ENCODE measurements around a stretch of chr1.

DNA sequence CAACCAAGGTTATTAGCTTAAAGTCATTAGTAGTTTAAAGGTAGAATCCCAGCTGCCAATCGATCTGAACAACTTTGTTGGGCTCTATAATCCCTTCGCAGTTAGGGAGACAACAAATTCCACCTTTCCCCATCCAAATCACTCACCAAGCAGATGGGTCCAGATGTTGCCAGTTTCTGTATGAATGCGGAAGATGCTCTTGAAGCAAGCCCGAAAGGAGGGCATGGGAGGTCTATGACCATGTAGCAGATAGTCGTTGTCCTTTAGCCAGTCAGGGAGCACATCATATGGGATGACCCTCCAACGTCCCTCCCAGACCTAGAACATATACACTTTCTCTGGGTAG lies 11.8 kb downstream of the ADIPOR1 start:
- RAMPAGE, long total RNA: no peak
- RRBS, 2 experiments: no CpG with 5 or more reads among the region's 6 CpGs
CAGE:
- cytosol, long polyA minus RNA: no peak
- cytosol, long polyA plus RNA: no peak
- long polyA plus RNA: no peak
- nucleolus, long total RNA: no peak
- nucleus, long polyA plus RNA: no peak
- nucleus, long total RNA: no peak

- RAMPAGE, long total RNA: no peak
- RRBS, 2 experiments: no CpG with 5 or more reads among the region's 5 CpGs
CAGE:
- cytosol, long polyA minus RNA: no peak
- cytosol, long polyA plus RNA: no peak
- long polyA plus RNA: no peak
- nucleolus, long total RNA: no peak
- nucleus, long polyA plus RNA: no peak
- nucleus, long total RNA: no peak
Measured at GRCh38 chr1:202955061-202955642, 3.0 kb downstream of the ADIPOR1 start.

GRCh38 chr1:203084505-203084808 lies 1.4 kb downstream of the MYOG start:
- RAMPAGE, long total RNA: no peak
- RRBS, 2 experiments: no CpG with 5 or more reads among the region's 6 CpGs
CAGE:
- cytosol, long polyA minus RNA: no peak
- cytosol, long polyA plus RNA: no peak
- long polyA plus RNA: no peak
- nucleolus, long total RNA: no peak
- nucleus, long polyA plus RNA: no peak
- nucleus, long total RNA: no peak

GRCh38 chr1:203201532-203202021 lies 15.1 kb upstream of the CHI3L1 start:
- RAMPAGE, long total RNA: no peak
- RRBS, 2 experiments: no CpG with 5 or more reads among the region's 6 CpGs
CAGE:
- cytosol, long polyA minus RNA: no peak
- cytosol, long polyA plus RNA: no peak
- long polyA plus RNA: no peak
- nucleolus, long total RNA: no peak
- nucleus, long polyA plus RNA: no peak
- nucleus, long total RNA: no peak

GRCh38 chr1:203282734-203283503 lies 22.4 kb upstream of the BTG2 start:
- RAMPAGE, long total RNA: no peak
- RRBS, 2 experiments: no CpG with 5 or more reads among the region's 11 CpGs
CAGE:
- cytosol, long polyA minus RNA: no peak
- cytosol, long polyA plus RNA: no peak
- long polyA plus RNA: no peak
- nucleolus, long total RNA: no peak
- nucleus, long polyA plus RNA: no peak
- nucleus, long total RNA: no peak

DNA sequence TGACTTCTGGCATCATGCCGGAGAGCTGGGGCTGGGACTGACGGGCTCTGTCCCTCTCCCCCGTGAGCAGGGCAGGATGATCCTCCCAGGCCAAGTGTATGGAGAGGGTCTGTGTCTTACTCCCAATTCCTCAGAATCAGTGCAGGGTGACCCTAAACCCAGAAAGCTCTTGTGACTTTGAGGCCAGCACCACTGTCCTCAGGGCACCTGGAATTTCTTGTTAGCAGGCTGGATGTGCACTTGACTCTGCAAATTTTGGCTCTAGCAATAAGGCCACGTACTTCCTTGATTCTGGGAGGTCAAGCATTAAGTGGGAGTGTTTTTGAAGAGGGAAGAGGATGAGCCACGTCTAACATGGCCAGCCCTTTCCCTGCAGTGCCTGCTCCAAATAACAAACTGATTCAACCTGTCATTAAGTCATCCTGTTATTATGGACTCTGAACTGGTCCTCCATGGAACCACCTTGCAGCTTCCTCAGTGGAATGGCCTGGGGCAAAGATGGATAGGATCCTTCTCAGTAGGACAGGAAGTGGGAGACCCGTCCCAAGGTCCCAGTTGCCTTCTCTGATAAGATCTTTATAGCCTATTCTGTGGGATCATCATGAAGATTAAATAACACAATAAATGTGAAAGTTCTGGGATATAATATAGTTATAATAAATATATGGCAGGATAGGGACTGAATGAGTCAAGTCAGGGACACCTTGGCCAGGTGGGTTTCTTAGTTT lies 20.6 kb upstream of the BTG2 start:
- RAMPAGE, long total RNA: no peak
- RRBS, 2 experiments: no CpG with 5 or more reads among the region's 6 CpGs
CAGE:
- cytosol, long polyA minus RNA: no peak
- cytosol, long polyA plus RNA: no peak
- long polyA plus RNA: no peak
- nucleolus, long total RNA: no peak
- nucleus, long polyA plus RNA: no peak
- nucleus, long total RNA: no peak

- RAMPAGE, long total RNA: no peak
- RRBS, 2 experiments: no CpG with 5 or more reads among the region's 12 CpGs
CAGE:
- cytosol, long polyA minus RNA: no peak
- cytosol, long polyA plus RNA: no peak
- long polyA plus RNA: no peak
- nucleolus, long total RNA: no peak
- nucleus, long polyA plus RNA: no peak
- nucleus, long total RNA: no peak
Measured at GRCh38 chr1:203464884-203465674, 10.5 kb upstream of the PRELP start.

DNA sequence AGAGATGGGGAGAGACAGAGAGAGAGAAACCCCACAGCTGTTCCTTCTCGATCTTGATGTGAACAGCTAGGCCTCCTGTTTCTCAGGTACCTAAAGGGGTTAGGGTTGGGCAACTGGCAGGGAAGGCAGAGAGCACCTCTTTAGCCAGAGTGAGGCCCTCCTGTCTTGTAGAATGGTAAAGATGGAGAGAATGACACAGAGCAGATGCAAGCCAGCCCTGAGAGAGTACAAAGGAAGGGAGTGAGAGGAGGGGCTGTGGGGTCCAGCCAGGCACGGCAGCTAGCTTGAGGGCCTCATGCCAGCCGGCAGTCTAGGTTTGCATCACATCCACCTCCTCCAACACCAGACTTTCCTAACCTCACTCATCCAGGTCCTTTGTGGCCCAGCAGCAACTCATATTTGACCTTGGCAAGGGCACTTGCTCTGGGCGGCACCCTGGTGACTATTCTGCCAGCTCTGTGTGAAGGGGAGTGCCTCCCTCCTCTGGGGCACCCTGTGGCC lies 13.2 kb downstream of the OPTC start:
- RAMPAGE, long total RNA: no peak
- RRBS, 2 experiments: no CpG with 5 or more reads among the region's 4 CpGs
CAGE:
- cytosol, long polyA minus RNA: no peak
- cytosol, long polyA plus RNA: no peak
- long polyA plus RNA: no peak
- nucleolus, long total RNA: no peak
- nucleus, long polyA plus RNA: no peak
- nucleus, long total RNA: no peak

DNA sequence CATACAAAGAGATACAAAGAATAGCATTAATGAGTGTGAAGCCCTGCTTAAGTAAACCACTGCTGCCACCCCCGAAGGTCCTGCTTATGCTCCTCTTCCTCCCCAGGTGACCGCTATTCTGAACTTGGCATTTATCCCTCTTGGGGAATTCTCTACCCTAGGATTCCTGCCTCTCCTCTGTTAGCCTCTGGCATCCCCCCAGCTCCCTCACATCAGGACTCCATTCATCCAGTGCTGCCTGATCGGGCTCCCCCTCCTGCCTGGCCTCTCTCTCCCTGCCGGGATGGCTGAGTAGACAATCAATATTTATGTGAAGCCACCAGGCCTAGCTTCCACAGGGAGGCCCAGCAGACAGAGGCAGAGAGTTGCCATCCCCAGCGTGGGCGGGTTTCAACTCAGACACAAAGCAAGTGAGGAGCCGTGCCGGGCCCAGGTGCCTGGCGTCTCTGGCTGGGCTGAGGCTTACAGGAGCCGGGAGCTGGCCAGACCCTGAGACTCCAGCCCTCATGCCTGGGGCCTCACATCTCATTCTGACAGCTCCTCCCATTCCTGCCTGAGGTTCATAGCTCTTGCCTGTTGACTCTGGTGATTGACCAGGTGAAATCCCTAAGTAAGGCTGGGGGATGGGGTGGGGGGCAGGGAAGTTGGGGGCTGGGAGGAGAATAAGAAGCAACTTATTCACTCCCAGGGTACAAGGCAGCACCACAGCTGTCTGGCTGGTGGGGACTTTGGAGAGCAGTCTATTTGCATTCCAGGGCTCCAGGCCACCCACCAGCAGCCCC lies 34.5 kb upstream of the ATP2B4 start:
- RAMPAGE, long total RNA: no peak
- RRBS, 2 experiments: 46 to 48% methylated on average over 3 of the region's 10 CpGs
CAGE:
- cytosol, long polyA minus RNA: no peak
- cytosol, long polyA plus RNA: no peak
- long polyA plus RNA: no peak
- nucleolus, long total RNA: no peak
- nucleus, long polyA plus RNA: no peak
- nucleus, long total RNA: no peak

- RAMPAGE, long total RNA: no peak
- RRBS, 2 experiments: no CpG with 5 or more reads among the region's 9 CpGs
CAGE:
- cytosol, long polyA minus RNA: no peak
- cytosol, long polyA plus RNA: no peak
- long polyA plus RNA: no peak
- nucleolus, long total RNA: no peak
- nucleus, long polyA plus RNA: no peak
- nucleus, long total RNA: no peak
Measured at GRCh38 chr1:203638883-203639506, 12.4 kb downstream of the ATP2B4 start.

- RAMPAGE, long total RNA: no peak
- RRBS, 2 experiments: no CpG with 5 or more reads among the region's 4 CpGs
CAGE:
- cytosol, long polyA minus RNA: no peak
- cytosol, long polyA plus RNA: no peak
- long polyA plus RNA: no peak
- nucleolus, long total RNA: no peak
- nucleus, long polyA plus RNA: no peak
- nucleus, long total RNA: no peak
Measured at GRCh38 chr1:203649299-203649790, 22.7 kb downstream of the ATP2B4 start.

GRCh38 chr1:203675417-203675970 lies 48.9 kb downstream of the ATP2B4 start:
- RAMPAGE, long total RNA: no peak
- RRBS, 2 experiments: no CpG with 5 or more reads among the region's 6 CpGs
CAGE:
- cytosol, long polyA minus RNA: no peak
- cytosol, long polyA plus RNA: no peak
- long polyA plus RNA: no peak
- nucleolus, long total RNA: no peak
- nucleus, long polyA plus RNA: no peak
- nucleus, long total RNA: no peak

DNA sequence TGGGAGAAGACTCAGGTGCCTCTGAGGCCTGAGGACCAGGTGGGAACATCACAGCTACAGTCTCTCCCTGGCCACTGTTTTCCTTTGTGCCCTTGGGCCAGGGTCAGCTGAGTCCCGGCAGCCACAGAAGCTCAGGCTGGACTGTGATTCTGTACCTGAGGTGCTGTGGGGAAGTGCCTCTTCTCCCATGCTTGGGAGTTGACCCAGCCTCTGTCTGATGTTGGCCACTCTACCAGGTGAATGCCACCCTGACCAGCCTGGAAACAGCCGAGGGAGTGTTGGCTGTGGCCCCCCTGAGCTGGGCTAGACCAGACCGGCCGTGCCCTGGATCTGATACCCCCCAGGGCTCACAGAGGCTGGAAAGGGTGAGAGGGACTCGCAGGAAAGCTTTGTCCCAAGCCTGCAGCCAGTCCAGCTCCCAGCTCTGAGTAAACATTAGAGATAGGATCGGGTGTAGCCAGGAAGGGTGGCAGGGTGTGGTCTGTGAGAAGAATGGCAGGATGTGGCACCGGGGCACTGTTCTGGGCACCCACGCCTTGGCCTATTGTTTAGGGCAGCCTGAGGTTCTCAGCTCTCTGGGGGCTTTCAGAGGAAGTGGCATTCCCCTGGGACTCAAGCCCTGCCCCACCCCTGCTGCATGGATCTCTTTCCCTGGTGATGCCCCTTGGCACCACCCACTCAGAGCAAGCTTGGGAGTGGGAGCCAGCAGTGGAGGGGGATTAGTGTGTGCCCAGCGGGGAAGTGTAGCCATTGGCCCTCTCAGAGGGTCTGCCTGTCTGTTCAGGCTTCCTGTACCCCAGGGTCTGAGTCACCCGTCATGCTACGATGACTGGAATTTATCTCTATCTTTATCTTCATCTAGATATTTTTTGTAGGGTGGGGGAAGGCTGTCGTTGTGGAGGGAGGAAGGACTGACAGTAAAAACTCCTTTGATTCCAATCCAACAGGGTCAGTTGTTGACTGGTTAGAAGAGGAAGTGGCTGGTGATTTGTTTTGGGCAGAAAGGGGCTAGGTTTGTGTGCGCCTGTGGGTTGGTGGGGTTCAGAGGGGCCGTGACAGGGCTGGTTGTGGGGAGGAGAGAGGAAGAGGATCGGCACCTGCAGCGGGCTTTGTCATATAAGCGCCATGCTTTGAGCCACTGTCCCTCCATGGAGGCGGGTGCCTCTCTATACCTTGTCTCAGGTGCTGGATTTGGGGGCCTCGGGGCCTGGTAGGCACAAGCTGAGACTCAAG lies 31.5 kb downstream of the SOX13 start:
- RAMPAGE, long total RNA: no peak
- RRBS, 2 experiments: no CpG with 5 or more reads among the region's 19 CpGs
CAGE:
- cytosol, long polyA minus RNA: no peak
- cytosol, long polyA plus RNA: no peak
- long polyA plus RNA: no peak
- nucleolus, long total RNA: no peak
- nucleus, long polyA plus RNA: no peak
- nucleus, long total RNA: no peak

DNA sequence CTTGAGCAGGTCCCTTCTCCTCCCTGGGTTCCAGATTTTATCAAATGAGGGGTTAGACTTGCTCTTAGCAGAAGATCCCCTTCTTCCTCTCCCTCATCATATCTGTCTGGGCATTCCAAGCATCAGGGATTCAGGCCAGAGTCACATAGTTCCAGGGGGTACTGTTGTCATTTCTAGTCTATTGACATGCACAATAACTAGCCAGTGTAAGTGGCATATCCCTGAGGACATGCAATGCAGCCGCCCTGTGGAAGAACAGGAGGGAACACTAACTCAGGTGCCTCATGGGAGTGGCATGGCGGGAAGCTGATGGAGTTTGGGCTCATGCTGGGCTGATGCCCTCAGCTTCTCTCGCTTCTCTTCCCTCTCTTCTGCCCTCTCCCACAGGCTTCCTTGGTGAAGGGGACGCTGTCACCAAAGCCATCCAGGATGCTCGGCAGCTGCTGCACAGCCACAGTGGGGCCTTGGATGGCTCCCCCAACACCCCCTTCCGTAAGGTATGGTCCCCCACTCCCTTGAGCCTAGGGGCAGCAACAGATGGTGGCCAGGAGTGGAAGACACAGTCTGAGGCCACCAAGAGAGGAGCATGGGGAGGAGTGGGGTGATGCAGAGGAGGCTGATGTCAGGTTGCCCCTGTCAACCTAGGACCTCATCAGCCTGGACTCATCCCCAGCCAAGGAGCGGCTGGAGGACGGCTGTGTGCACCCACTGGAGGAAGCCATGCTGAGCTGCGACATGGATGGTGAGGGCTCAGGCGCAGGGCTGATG lies 29.2 kb downstream of the ETNK2 start:
- RAMPAGE, long total RNA: no peak
- RRBS, 2 experiments: no CpG with 5 or more reads among the region's 10 CpGs
CAGE:
- cytosol, long polyA minus RNA: no peak
- cytosol, long polyA plus RNA: no peak
- long polyA plus RNA: no peak
- nucleolus, long total RNA: no peak
- nucleus, long polyA plus RNA: no peak
- nucleus, long total RNA: no peak

DNA sequence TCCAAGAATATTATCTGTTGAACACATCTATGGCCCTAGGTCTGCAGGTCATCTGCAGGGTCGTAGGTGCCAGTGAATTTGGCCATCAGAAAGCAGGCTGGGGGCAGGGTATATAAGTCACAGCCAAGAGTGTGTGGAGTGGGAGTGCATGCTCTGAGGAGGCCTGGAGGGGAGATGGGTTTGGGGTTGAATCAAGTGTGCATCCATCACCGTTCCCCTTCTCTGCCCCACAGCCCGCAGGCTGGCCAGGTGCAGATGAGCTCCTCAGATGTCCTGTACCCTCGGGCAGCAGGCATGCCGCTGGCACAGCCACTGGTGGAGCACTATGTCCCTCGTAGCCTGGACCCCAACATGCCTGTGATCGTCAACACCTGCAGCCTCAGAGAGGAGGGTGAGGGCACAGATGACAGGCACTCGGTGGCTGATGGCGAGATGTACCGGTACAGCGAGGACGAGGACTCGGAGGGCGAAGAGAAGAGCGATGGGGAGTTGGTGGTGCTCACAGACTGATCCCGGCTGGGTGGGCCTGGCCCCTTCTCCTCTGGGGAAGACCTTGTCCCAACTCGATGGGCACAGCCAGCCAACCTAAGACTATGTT lies 26.1 kb downstream of the ETNK2 start:
- RAMPAGE, long total RNA: no peak
- RRBS, 2 experiments: 61 to 76% methylated on average over 7 of the region's 17 CpGs
CAGE:
- cytosol, long polyA minus RNA: no peak
- cytosol, long polyA plus RNA: no peak
- long polyA plus RNA: no peak
- nucleolus, long total RNA: no peak
- nucleus, long polyA plus RNA: no peak
- nucleus, long total RNA: no peak

GRCh38 chr1:204145047-204145706 lies 6.7 kb downstream of the ETNK2 start:
- RAMPAGE, long total RNA: no peak
- RRBS, 2 experiments: no CpG with 5 or more reads among the region's 4 CpGs
CAGE:
- cytosol, long polyA minus RNA: no peak
- cytosol, long polyA plus RNA: no peak
- long polyA plus RNA: no peak
- nucleolus, long total RNA: no peak
- nucleus, long polyA plus RNA: no peak
- nucleus, long total RNA: no peak

- RAMPAGE, long total RNA: no peak
- RRBS, 2 experiments: 5 to 8% methylated on average over 8 of the region's 49 CpGs
CAGE:
- cytosol, long polyA minus RNA: no peak
- cytosol, long polyA plus RNA: no peak
- long polyA plus RNA: no peak
- nucleolus, long total RNA: no peak
- nucleus, long polyA plus RNA: no peak
- nucleus, long total RNA: no peak
Measured at GRCh38 chr1:204190086-204191390, 5.8 kb downstream of the KISS1 start.

- RAMPAGE, long total RNA: no peak
- RRBS, 2 experiments: 80 to 90% methylated on average over 1 to 2 of the region's 9 CpGs
CAGE:
- cytosol, long polyA minus RNA: no peak
- cytosol, long polyA plus RNA: no peak
- long polyA plus RNA: no peak
- nucleolus, long total RNA: no peak
- nucleus, long polyA plus RNA: no peak
- nucleus, long total RNA: no peak
Measured at GRCh38 chr1:204264752-204265319, 51.0 kb upstream of the GOLT1A start.

- RAMPAGE, long total RNA: no peak
- RRBS, 2 experiments: no CpG with 5 or more reads among the region's 1 CpG
CAGE:
- cytosol, long polyA minus RNA: no peak
- cytosol, long polyA plus RNA: no peak
- long polyA plus RNA: no peak
- nucleolus, long total RNA: no peak
- nucleus, long polyA plus RNA: no peak
- nucleus, long total RNA: no peak
Measured at GRCh38 chr1:204341219-204341784, 18.4 kb downstream of the PLEKHA6 start.

- RAMPAGE, long total RNA: no peak
- RRBS, 2 experiments: 67% methylated on average over 1 of the region's 8 CpGs; no CpG with 5 or more reads in 1 of the 2 experiments
CAGE:
- cytosol, long polyA minus RNA: no peak
- cytosol, long polyA plus RNA: no peak
- long polyA plus RNA: no peak
- nucleolus, long total RNA: no peak
- nucleus, long polyA plus RNA: no peak
- nucleus, long total RNA: no peak
Measured at GRCh38 chr1:204348668-204349233, 11.0 kb downstream of the PLEKHA6 start.